ENCODE measurements around a stretch of chr10.

DNA sequence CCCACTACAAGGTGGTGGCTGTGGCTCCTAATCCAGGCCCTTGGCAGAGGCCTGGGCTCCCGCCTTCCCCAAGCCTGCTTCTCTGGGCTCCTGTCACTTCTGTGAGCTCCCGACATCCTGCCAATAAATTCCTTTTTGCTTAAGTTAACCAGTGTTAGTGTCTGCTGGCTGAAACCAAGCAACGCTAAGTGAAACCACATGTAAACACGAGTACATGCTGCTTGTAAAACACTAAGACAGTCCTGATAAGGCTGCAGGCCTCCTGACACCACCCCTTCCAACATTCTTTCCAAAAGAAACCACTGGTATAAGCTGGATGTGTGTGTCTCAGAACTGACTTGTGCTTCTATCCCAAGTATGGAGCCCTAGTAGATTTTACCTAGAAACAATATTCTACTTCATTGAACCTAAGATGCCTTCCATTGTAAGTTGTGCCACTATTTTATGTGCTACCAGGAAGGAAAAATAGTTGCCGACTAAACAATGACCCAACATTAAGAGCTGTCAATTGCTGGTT, 263.5 kb upstream of the ZMIZ1 start:
- PRO-cap = no peak
- CAGE, long polyA plus RNA = no peak

DNA sequence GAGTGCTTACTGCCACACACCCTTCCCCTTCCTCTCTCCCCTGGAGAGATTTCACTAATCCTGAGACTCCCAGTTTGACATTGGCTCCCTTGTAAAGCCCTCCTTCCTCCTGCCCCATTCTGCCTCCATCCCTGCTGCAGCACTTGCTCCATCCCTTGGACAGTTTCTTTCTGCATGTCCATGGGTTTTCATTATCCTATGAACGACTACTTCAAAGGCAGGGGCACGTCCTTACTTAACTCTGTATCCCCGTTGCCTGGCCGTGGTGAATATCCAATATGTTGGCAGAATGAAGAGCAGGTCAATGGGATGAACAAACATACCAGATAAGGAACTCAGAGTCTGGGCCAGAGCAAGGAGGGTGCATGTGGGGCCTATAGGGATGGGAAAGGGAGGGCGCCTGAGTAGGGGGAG, 255.0 kb upstream of the ZMIZ1 start:
- PRO-cap = no peak
- CAGE, long polyA plus RNA = no peak

- PRO-cap = no peak
- CAGE, long polyA plus RNA = no peak
Measured at GRCh38 chr10:78900076-78900357, 168.7 kb upstream of the ZMIZ1 start.

DNA sequence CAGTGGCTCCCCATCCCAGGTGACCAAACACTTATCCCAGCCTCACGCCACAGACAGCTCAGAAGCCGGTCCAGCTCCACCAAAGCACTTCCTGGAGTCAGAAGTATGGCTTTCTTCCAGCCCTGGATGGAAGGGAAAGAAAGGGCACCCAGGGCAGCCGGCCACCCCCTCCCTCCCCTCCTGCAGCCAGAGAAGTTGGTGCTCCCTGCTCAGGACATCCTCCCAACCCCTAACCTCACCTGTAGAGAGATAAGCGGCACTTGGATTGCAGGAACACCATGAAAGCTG, 106.2 kb upstream of the ZMIZ1 start:
- PRO-cap = no peak
- CAGE, long polyA plus RNA = no peak

DNA sequence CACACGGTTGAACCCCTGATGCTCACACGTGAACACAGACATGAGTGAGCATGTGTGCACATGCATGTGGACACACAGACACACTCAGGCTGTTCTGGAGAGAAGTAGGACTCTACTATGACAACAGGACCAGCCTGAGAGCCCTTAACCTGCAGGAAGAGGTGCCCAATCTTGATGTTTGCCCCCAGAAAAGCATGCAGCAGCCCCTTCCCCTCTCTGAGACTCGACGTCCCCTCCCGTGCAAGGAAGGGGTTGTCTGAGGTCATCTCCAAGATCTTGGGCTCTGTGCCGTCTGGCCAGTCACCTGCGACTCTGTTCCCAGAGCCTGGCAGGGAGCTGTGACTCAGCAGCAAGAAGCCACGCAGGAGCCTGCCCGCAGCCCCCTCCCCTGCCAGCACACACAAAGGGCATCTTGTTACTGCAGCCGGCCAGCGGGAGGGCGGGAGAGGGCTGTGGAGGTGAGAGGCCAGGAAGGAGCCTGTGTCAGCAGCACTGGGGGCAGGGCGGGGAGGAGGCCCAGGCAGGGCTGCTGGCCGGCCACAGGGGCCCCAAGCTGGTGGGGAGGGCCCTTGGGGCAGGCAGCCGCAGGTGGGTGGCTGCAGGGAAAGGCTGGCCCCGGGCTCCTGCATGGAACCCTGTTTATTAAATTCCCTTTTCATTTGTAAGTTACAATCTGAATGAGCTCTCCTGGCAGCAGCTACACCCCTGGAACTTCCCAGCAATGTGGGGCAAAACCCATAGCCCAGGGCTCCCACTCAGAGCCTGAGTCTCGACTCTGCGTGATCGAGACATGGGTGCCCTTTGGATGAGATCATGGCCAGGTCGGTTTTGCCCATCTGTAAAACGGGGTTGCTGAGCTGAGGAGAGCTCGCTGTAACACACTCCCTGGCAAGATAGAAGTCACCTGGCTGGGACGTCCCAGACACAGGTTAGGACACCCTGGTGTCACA, 103.7 kb upstream of the ZMIZ1 start:
- PRO-cap = no peak
- CAGE, long polyA plus RNA = no peak

GRCh38 chr10:79019945-79020174, 48.9 kb upstream of the ZMIZ1 start:
- PRO-cap = no peak
- CAGE, long polyA plus RNA = no peak

GRCh38 chr10:79069834-79070694, 1.3 kb downstream of the ZMIZ1 start:
- PRO-cap = no peak
- CAGE, long polyA plus RNA = no peak

GRCh38 chr10:79101560-79102061, 32.8 kb downstream of the ZMIZ1 start:
- PRO-cap = no peak
- CAGE, long polyA plus RNA = no peak

GRCh38 chr10:79111482-79112220, 42.9 kb downstream of the ZMIZ1 start:
- PRO-cap = no peak
- CAGE, long polyA plus RNA = no peak

GRCh38 chr10:79112340-79112804, 43.6 kb downstream of the ZMIZ1 start:
- PRO-cap = no peak
- CAGE, long polyA plus RNA = no peak

DNA sequence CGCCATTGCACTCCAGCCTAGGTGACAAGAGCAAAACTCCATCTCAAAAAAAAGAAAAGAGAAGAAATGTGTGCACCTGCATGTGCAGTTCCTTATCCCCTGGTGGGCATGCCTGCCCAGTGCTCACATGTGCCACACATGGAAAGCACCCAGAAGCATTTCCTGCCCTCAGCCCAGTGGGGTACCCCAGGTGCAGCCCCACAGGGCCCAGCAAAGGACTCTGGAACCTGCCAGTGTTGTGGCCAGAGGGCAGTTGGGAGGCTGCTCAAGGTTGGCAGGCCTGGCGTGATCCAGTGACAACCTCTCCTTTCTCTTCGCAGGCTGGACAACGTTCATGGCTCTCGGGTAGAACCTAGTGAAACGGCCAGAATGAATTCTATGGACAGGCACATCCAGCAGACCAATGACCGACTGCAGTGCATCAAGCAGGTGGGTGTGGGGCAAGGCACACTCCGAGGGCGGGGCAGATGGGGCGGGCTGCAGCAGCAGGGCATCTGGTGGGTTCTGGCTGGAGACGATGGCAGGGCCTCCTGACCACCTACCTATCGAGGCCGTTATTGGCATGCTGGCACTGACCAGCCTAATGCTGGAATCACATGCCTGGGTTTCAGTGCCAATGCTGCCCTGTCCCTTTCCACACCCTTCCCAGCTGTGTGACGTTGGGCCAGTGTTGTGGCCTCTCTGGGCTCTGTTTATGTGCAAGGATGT, 132.7 kb downstream of the ZMIZ1 start:
- PRO-cap = no peak
- CAGE, long polyA plus RNA = no peak

GRCh38 chr10:79210245-79210838, 136.9 kb upstream of the PPIF start:
- PRO-cap = no peak
- CAGE, long polyA plus RNA = no peak

- PRO-cap = no peak
- CAGE, long polyA plus RNA = no peak
Measured at GRCh38 chr10:79218427-79219095, 128.7 kb upstream of the PPIF start.

- PRO-cap = no peak
- CAGE, long polyA plus RNA = no peak
Measured at GRCh38 chr10:79222854-79224194, 123.9 kb upstream of the PPIF start.

DNA sequence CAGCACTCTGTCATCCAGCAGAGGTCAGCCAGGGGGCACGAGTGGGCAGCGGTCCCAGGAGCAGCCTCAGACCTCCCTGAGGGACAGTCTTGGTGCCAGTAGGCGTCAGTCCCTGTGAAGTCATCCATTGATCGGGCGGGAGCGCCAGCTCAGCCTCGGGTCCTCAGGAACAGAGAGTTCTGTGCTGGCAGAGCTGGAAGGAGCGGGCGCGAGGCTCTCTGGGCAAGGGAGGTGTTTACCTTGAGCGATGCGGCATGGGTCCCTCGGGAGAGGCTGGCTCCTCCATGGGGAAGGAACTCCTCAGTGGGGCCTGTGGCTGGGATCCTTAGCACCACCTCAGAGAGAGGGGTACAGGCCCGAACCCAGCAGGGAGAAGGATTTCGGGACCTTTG, 101.1 kb upstream of the PPIF start:
- PRO-cap = no peak
- CAGE, long polyA plus RNA = no peak

- PRO-cap = bidirectional peak, plus-strand start at chr10:79248644, minus-strand start at chr10:79248531
- CAGE, long polyA plus RNA = no peak
Measured at GRCh38 chr10:79248444-79248816, 98.8 kb upstream of the PPIF start.

DNA sequence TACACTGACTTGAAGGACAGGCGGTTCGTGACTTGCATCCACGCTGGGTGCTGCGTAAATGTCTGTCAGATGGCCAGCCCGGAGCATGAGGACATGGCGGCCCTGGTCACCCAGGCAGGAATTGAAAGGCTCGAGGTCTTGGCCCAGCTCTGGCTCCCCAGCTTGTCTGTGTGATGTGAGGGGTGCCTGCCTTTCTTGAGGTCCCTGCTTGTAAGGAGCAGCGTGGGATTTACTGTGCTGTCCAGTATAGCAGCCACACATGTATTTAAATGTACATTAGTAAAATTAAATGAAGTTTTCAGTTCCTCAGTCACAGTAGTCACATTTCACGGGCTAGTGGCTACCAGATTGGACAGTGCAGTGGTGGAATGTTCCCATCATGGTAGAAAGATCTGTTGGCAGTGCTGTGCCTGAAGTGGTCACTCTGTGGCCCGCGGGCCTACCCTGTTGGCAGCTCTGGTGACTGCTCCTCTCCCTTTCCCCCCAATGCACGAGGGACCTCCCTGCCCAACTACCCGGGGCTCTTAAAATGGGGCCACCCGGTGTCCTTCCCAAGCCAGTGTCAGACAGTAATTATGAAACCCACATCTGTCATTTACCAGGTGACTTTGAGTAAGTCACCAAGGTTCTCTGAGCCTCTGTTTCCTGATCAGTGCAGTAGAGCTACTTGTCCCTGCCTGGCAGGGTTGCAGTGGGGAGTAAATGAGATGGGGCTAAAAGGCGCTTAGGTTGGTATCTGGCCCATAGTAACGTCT, 97.8 kb upstream of the PPIF start:
- PRO-cap = unidirectional peak, plus-strand start at position 655 of the sequence
- CAGE, long polyA plus RNA = no peak

DNA sequence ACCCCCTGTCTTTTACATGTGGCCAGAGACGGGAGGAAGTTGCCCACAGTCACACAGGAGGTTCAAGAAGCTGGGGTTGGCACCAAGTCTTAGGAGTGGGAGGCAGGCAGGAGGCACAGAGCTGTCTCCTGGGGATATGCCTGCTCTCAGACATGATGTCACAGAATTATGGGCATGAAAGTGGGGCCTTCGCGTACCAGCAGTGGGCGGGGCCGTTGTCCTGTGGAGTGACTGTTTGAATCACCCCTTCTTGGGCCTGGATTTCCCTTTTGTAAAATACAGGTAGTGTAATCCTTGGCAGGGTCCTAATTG, 81.2 kb upstream of the PPIF start:
- PRO-cap = no peak
- CAGE, long polyA plus RNA = no peak

DNA sequence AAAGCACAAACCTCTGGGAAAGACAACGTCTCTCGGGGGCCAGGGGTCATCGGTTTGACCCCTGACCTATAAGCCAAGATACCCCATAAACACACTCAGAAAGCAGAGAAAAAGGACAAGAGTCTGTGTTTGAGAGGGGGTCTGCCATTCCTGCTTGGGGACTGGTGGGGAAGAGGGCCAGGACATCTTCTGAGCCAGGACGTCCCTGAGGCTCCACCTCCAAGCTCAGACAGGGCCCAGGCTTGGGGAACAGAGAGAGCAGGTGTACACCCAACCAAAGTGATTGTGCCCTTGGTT, 34.0 kb upstream of the PPIF start:
- PRO-cap = no peak
- CAGE, long polyA plus RNA = no peak

DNA sequence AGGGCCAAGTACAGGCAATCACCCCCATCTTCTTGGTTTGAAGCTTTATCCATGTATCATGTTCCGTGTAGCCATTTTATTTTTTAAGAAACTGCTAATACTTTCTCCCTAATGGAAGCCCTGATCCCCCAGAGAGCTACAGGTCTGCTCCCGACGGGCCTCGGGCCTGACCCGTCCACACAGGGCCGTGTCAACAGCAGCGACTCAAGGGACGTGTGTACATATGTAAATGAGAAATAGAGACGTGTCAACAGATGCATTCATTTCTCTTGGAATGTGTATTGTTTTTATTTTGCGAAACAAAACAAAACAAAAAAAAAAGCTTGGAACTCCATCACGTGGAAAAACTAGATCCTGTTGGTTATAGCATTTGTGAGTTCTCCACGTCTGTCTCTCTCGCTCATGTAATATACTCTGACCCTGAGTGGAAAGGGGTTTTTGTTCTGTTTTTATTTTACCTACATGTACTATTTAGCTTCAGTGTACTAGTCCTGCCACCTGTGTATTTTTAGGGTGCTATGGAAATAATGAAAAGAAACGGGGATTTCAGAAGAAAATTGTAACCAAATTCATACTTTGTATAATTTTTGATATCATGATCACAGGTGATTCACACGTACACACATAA, 31.6 kb upstream of the PPIF start:
- PRO-cap = no peak
- CAGE, long polyA plus RNA = no peak